ENCODE results near the genes H3Y2, PRDM9 and NPR3.

GRCh38 chr5:16592972-16593437 is 23.8 kb downstream of the RETREG1 start:
- PRO-cap, result no peak
- RAMPAGE, long total RNA, 4 experiments, result no peak in any of the 4 experiments

- PRO-cap, result no peak
- RAMPAGE, long total RNA, 4 experiments, result no peak in any of the 4 experiments
Observed at GRCh38 chr5:16737568-16738656, 121.1 kb upstream of the RETREG1 start.

- PRO-cap, result no peak
- RAMPAGE, long total RNA, 4 experiments, result no peak in any of the 4 experiments
Observed at GRCh38 chr5:16754678-16754914, 137.8 kb upstream of the RETREG1 start.

- PRO-cap, result no peak
- RAMPAGE, long total RNA, 4 experiments, result no peak in any of the 4 experiments
Observed at GRCh38 chr5:17062548-17063573, 126.8 kb upstream of the MYO10 start.

DNA sequence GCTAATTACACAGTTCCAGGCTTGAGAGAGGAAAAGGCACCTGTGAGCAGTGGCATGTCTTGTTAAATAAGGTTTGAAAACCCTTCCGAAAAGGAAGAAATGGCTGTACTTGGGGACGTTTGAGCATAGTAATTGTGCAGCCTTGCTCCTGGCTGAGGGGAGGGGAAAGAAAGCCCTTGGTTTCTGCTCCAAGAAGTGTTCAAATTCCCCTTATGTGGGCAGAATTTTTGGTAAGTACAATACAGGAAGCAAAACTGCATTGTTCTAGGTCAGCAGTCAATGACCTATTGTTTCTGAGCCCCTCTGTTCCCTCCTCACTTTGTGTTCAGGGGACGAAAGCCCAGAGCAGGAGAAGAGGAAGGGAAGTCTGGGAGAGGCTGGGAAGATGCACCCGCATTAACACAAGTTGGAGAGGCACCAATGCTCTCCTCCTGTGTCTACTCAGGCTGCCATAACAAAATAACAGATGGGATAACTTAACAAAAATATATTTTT is 11.9 kb downstream of the BASP1 start:
- PRO-cap, result no peak
- RAMPAGE, long total RNA, 4 experiments, result no peak in any of the 4 experiments

DNA sequence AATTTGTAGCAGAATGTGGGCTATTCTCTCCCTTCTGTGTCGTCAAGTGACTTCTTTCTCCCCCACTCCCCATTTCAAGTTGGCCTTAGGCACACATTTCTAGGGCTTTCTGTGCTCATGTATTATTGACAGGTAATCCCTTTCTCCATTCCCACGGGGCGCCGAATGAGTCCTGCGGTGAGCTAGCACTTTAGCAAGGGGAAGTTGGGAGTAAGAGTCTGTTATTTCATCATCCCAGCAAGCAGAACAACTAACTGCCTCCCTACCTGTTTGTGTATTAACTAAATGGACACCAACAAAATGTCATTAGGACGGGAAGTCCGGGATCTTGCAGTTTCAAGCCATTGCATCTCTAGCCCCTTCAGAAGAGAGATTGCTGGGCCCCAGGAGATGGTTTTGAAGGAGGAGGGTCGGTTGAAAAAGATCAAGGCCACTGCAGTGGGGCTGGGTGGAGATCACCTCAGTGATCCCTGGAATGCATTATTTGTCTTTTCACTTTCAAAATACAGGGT is 90.9 kb downstream of the H3Y2 start:
- PRO-cap, result no peak
- RAMPAGE, long total RNA, 4 experiments, result no peak in any of the 4 experiments

DNA sequence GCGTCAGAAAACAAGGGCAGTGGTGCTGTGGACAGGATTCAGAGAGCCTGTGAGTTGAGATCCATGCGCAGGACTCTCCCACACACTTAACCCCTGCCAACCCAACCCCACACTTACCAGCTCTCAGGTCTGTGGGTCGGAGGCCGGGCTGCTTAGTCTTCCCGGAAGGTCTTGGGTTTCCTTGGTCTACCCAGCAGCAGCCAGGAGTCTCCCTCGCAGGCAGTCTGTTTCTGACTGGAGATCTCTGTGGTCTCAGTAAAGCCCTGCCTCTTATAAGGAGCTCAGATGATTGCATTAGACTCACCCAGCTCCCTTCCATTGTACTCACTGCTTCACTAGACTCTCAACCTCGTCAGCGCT is at the start of gene H3Y2:
H3Y2 (minus strand) TSS at position 246 of the 360 bp plus-strand sequence.
- PRO-cap, result no peak
- RAMPAGE, long total RNA, 4 experiments, result no peak in any of the 4 experiments

- PRO-cap, result no peak
- RAMPAGE, long total RNA, 4 experiments, result no peak in any of the 4 experiments
Observed at GRCh38 chr5:20616131-20616676, 628.2 kb upstream of the CDH18 start.

DNA sequence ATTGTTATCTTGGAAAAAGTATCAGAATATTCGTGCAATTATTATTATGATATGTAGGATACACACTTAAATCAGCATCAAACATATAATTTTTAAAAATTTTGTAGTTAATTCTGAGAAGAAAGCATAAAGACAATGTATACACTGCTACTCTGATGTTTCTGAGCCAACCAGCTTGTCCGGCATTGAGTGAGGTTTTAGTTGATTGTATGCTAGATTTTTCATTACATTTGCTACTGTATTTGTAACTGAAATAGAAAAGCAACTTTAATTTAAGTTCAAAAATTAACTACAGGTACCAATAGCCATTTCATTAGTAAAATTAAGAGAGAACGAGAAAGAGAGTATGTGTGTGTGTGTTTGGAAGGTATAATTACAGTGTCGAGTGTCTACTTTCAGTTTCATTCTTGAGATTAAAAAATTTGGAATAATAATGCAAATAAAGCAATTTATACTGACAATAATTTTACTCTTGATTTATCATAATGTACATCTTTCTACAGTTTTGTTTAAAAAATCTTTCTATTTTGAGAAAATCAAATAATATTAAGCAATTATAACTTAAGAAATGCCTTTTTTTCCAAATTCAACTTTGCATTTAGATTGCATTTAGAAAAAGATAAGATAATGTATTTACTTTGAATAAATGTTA is 160.4 kb upstream of the CDH12 start:
- PRO-cap, result no peak
- RAMPAGE, long total RNA, 4 experiments, result no peak in any of the 4 experiments

DNA sequence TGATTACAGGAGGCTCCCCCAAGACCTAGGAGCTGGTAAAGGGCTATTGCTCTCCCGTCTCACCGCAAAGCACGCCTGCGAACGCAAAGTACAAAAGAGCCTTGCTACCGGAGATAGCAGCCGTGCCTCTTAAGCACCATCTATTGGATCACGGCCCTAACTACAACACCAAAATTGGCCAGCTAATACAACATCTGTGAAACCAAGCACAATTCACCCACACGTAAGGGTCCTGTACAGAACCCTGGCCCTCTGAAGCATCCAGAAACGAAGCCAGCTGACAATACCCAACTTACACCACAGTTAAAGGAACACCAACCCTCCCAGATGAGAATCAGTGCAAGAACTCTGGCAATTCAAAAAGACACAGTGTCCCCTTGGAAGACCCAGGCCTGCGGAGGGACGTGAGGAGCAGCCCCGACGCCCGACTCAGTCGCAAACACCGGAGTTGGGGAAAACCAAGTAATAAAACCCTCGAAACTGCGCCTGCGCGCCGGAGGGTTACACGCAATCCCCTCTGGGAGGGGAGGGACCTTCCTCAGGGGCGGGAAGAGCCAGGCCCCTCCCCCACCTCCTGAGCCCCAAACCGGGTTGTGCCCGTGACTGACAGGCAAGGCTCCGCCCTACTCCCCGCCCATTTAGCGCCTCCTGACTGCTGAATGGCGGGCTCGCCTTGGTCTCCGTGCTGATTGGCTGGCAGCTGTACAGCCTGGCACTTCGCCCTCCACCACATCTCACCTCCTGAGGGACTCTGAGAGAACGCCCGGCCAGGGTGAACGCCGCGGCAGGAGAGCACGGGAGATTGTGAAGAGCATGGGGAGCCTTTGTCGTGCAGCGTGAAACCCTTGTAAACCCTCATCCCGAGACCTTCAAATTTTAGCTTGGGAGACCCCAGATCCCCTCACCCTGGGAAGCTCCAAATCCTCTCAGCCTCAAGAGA is at the start of gene PRDM9:
PRDM9 (plus strand) TSS at position 744 of the 940 bp plus-strand sequence.
- PRO-cap, result no peak
- RAMPAGE, long total RNA, 4 experiments, result no peak in any of the 4 experiments

DNA sequence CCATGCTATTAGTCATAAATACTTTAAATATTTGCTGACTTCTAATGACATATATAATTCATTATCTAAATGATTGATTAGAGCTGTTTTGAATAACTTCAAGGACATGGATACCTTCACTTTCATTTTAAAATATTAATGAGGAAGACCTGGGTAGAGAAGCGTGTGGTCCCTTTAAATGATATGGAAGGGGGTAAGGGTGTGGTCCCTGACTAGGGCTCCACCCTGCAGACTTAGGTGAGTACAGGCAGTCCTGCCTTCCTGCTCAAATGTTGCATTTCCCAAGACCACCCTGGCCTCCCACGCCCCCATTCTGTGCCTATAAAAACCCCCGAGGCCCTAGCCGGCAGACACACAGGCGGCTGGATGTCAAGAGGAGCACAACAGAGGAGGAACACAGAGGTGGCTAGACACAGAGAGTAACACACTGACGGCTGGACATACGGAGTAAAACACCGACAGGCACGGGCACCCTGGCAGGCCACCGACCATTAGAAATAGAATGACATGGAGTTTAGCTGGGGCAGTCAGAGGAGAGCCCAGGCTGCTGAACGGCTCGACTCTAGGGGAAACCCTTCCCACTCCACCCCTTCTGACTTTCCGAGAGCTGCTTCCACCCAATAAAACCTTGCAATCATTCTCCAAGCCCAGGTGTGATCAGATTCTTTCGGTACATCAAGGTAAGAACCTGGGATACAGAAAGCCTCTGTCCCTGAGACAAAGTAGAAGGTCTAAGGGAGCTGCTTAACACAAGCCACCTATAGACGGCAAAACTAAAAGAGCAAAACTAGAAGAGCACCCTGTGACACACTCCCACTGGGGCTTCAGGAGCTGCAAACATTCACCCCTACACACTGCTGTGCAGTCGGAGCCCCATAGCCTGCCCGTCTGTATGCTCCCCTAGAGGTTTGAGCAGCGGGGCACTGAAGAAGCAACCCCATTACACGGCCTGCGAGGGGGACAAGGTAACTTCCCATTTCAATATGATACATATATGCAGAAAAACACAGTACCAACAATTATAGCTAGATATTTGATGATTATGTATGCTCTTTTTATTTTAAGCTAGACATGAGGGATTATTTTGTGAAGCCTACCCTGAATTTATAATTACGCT is 179.3 kb upstream of the CDH9 start:
- PRO-cap, result no peak
- RAMPAGE, long total RNA, 4 experiments, result no peak in any of the 4 experiments

DNA sequence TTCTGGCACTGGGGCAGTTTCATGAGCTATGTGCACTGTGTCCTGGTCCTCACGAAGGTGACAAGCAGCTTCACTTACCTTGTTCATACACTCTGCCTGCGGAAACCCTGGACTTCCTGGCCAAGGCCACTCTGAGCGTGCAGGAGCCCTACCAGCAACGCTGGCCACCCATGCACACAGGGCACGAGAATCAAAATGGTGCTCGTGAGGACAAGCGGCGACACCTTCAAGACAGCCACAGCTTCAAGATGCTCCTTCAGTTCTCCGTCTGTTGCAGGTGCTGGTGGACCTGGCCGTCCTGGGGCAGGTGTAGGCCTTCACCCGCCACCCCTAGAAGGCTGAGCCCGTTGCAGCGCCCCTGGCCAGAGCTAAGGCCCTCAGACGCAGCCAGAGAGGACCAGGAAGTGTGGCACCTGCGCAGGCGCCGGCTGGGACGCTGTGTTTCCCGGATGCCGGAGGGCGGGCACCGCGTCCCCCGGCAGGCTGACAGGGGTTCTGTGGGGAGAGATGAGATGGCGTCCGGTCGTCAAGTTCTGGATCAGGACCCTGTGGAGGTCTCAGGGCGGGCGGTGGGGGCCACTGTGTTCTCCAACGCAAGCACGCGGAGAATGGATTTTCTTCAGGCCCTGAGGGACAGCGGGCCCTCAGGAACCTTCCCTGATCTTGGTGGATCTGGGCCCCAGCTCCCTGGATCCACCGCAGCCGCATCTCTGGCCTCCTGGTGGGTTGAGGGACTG is 1770.7 kb upstream of the CDH9 start:
- PRO-cap, result no peak
- RAMPAGE, long total RNA, 4 experiments, result no peak in any of the 4 experiments

DNA sequence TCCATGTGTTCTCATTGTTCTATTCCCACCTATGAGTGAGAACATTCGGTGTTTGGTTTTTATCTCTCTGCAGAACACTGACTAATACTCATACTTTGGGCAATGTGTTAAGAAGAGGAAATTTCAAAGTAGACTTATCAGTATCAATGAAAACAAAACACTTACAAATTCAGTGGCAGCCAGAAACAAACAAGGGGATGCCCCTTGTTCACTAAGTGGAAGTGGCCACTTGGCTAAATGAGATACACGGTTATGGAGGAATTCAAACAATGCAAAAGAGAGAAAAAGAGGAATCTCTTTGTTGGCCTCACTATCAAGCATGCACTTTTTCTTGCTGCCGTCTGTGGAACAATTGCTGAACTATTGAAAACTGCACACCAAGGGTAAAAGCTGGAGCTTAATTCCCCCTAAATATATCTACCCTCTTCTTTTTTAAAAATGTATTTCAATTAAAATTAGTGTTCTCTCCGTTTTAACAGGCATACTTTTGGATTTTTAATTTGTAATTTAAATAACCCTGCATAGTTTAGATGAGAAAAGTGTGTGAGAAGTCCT is 2044.9 kb upstream of the CDH6 start:
- PRO-cap, result no peak
- RAMPAGE, long total RNA, 4 experiments, result no peak in any of the 4 experiments

DNA sequence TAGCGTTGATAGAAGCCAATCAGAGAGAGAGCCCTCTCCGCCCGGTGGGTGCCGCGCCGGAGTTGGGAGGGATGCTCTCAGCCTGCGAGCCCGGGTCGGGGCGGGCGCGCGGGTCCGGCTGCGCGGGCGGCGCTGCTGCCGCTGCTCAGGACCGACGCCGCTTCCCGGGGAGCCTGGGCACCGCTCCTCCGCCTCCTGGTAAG is 359 bp downstream of the CDH6 start:
- PRO-cap, result no peak
- RAMPAGE, long total RNA, 4 experiments, result no peak in any of the 4 experiments

- PRO-cap, result no peak
- RAMPAGE, long total RNA, 4 experiments, result no peak in any of the 4 experiments
Observed at GRCh38 chr5:31960742-31961210, 213.3 kb downstream of the GOLPH3 start.

GRCh38 chr5:32031103-32031326 is 143.1 kb downstream of the GOLPH3 start:
- PRO-cap, result no peak
- RAMPAGE, long total RNA, 4 experiments, result no peak in any of the 4 experiments

DNA sequence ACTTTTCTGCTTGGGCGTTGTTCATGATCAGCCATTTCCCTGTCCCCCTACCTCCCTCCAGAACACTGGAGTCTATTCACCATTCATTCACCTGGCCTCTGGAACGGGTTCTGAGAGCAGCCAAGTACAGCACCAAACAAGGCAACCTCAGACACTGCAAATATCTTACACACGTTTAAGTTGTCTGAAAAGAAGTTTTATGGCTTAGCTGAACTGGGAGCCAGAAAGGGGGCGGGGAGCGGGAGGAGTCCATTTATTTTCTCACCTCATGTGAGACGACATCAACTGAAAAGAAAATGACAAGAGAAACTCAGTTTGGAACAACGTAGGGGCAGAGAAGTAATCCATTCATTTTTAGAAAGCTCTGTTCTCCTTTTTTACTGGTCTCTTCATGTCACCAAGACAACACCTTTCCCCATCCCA is 18.9 kb upstream of the MTMR12 start:
- PRO-cap, result no peak
- RAMPAGE, long total RNA, 4 experiments, result no peak in any of the 4 experiments

GRCh38 chr5:32402269-32402859 is 42.2 kb downstream of the ZFR start:
- PRO-cap, result no peak
- RAMPAGE, long total RNA, 4 experiments, result no peak in any of the 4 experiments

DNA sequence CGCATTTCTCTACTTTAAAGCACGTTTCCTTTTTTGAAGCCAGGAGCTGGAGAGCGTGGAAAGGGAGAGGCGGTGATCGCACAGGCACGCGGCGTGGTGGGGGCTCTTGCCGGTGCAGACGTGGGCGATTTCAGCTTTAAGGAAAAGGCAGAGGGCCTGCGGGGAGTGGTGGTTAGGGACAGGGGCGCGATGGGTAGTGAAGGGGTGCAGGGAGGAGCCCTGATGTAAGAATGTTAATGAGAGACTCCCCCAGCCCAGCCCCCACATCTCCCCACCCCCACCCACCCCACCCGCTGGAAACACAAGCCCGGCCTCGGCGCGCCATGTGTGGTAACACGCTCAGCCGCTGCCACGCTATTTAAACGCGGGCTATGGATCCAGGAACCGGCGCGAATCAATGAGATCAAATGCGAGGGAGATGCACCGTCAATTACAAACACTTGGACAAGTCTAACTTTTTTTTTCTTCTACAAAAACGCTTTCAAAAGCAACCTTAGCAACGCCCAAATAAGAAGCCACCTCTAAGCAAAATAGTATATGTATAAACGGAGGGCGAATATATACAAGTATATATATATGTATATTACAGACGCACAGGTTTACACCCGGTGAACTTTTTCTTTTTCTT is at the start of gene NPR3:
NPR3 (plus strand) TSS at position 387 of the 628 bp plus-strand sequence.
- PRO-cap, result bidirectional peak, plus-strand start at position 42 of the sequence, minus-strand start outside the sequence
- RAMPAGE, long total RNA, 4 experiments, result no peak in any of the 4 experiments

GRCh38 chr5:32768062-32768276 is 56.8 kb downstream of the NPR3 start:
- PRO-cap, result no peak
- RAMPAGE, long total RNA, 4 experiments, result no peak in any of the 4 experiments

Measured in sigmoid colon (tissue), 4 donors.